Mesangial cell (primary cell): ENCODE data around the gene DNAJA4.

- RAMPAGE, long total RNA: no peak
Measured at GRCh38 chr15:77758584-77759156, 126.0 kb upstream of the LINGO1 start.

- RAMPAGE, long total RNA: no peak
Measured at GRCh38 chr15:77782025-77782549, 149.4 kb upstream of the LINGO1 start.

GRCh38 chr15:78002803-78003822 is 74.4 kb downstream of the TBC1D2B start:
- RAMPAGE, long total RNA: no peak

- RAMPAGE, long total RNA: no peak
Measured at GRCh38 chr15:78007827-78008566, 69.5 kb downstream of the TBC1D2B start.

GRCh38 chr15:78012591-78013531 is 64.7 kb downstream of the TBC1D2B start:
- RAMPAGE, long total RNA: no peak

DNA sequence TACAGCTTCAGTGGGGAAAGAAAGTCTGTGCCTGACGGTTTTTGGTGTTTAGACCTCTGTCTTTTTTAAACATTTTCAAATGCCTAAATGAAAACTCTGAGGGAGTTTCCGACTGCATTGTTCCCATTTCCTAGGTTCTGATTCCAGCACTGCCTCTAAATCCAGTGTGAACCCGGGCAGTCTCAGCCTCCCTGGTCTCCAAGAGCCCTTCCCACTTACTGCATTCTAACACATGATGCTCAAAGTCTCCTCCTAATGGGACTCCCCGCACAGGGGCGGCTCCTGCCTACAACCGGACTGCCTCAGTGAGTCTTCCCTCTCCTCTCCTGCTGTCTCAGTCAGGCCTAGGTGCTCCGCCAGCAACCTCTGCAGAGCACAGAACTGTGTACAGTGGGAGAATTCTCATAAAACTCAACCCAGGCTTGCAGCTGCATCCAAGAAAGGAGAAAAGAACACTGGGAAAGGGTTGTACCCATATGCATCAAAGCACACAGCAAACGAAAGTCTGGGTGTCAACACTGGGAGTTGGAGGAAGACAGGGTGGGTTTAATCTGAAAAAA is 28.9 kb downstream of the TBC1D2B start:
- RAMPAGE, long total RNA: no peak

DNA sequence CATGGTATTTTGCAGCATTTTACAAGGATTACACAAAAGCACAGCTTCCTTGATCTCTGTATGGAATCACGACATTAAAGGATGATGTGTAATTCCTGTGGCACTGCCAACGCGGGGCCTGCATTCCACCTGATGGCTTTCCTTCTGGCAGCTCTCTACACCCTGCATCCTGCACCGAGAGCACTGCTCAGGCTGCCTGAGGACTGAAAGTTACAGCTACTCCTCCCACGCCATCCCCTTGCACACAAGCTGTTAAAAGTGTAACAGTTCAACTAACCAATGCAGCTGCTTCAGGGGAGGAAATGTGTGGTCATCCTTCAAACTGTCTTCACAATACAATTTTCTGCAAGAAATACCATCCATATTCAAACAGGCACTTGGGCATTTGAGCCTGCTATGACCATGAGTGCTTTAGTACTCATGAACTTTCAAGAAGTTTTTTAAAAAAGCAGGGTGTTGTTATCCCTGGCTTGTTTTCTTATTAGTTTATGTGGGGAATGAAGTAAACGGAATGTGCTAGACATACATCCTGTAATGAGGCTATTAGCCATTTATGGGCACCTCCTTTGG is 27.4 kb downstream of the TBC1D2B start:
- RAMPAGE, long total RNA: no peak

DNA sequence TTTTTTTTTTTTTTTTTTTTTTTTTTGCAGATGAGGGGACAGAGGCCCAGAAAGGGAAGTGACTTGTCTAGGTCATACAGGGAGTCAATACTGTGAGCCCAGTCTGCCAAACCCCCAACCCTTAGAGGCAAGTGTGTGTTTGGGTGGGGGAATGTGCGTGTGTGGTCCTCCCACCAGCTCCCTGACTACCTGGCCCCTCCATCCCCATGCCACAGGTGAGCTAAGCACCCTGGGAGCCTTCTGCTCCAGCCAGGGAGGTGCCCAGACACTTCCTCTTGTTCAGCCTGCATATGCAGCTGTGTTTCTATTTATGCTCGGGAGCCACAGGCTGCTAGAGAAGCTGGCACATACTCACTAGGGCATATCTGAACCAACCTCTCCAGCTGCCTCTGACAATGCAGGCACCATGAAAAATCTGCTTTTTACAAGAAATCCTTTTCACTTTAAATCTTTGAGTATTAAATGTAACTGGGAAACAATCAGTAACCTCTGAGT is 20.8 kb downstream of the TBC1D2B start:
- RAMPAGE, long total RNA: no peak

GRCh38 chr15:78263983-78264969 is at the start of gene DNAJA4:
TSS of gene DNAJA4 (plus strand) at chr15:78264562.
- RAMPAGE, long total RNA: start-site peak on the plus strand at chr15:78264258-78264392, 10 reads; start-site peak on the plus strand at chr15:78264480-78264567, 22 reads

- RAMPAGE, long total RNA: no peak
Measured at GRCh38 chr15:78268551-78269308, 4.4 kb downstream of the DNAJA4 start.

DNA sequence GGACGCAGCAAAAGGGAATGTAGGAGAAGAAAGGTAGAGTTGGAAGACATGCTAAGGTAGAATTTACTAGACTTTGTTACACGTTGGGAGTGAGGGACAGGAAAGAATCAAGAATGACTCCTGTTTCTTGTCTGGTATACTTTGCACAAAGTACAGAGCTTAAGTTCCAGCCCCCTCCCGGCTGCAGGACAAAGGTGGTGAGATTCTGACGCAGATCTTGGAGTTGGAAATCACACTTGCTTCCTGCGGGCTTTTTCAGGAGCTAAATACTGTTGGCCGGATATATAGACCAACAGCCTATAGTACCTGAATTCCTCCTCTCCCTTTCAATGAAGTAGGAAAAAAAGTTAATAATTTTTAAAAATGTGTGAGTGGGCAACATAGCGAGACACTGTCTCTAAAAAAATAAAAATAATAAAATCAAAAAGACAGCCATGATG is 979 bp downstream of the HYKK start:
- RAMPAGE, long total RNA: no peak

- RAMPAGE, long total RNA: no peak
Measured at GRCh38 chr15:78539596-78540170, 561 bp upstream of the PSMA4 start.

DNA sequence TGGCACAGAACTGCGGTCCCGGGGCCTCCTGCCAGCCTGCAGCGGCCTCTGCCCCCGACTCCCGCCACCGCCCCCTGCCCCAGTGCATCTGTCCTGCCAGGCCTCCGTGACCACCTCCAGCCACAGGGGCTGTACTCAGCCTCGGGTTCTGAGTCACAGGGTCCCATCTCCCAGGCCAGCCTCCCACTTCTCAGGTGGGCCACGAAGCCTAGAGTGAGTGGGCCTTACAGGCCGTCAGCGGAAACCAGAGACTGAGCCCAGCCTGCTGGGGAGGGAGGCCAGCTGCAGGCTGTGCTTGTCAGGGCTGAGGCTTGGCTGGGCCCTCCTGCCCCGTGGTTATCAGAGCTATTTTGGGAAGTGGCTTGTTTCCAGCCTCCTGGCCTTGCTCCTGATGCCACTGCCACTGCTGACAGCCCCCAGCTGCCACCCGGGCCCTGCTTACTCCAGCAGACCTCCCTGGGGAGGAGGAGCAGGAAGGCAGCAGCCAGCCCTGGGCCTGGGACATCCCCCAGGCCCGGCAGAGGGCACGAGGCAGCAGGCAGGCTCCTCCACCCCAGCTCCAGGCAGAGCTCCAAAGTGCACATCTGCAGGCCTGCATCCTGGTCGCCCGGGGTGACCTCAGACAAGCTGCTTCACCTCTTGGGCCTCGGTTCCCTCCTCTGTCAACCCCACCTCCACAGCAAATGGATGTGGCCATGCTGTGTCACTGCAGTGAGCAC is 51.2 kb downstream of the ADAMTS7 start:
- RAMPAGE, long total RNA: no peak

- RAMPAGE, long total RNA: no peak
Measured at GRCh38 chr15:78798242-78798715, 13.0 kb downstream of the ADAMTS7 start.

DNA sequence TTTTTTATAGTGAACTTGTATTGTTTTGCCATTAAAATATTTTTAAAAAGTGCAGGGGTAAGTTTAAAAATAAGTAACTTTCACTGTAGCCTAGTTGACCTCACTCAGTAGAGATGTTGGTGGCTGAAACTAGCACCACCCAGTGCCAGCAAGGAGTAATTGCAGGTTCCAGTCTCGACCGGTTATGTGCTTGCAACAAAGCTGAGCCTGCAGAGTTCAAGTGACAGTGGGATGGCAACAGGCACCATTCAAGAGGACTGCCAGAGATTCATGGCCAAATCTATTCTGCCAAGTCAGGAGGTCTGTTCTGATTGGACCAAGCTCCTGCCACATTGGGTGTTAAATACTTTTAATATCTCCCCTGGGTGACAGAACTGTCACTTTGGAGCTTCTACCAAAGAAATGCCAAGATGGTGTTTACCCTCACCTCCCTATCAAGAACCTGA is 2.7 kb downstream of the ADAMTS7 start:
- RAMPAGE, long total RNA: no peak

- RAMPAGE, long total RNA: no peak
Measured at GRCh38 chr15:78850821-78851370, 21.8 kb upstream of the MORF4L1 start.

GRCh38 chr15:78872087-78872399 is 647 bp upstream of the MORF4L1 start:
- RAMPAGE, long total RNA: no peak

DNA sequence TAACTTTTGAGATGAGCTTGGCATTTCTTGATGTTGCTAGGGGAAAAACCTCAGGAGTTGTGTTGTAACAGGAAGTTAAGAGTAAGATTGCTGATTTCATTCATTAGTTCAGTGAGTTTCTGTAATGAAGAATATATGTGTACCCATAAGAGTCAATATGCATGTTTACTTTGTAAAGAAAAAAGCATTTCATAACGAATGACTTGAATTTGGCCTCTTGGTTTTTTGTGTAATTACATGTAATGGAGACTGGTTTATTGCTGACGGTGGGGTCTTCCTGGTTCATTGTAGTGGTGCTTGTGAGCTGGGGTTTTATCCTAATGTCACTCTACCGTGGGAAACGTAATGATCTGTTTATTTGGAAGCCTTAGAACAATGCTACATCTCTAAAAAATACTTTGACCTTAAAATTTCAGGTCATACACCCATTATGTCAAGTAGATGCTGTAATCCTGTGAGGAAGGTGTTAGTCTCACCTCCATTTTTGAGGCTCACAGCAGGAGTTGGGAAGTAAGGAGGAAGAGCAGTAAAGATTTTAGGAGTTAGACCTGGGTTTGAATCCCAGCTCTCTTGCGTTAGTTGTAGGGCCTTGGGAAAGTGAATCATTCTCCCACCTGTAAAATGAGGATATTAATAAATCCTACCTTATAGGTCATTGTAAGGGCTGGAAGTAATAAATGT is 32.3 kb downstream of the CTSH start:
- RAMPAGE, long total RNA: no peak

DNA sequence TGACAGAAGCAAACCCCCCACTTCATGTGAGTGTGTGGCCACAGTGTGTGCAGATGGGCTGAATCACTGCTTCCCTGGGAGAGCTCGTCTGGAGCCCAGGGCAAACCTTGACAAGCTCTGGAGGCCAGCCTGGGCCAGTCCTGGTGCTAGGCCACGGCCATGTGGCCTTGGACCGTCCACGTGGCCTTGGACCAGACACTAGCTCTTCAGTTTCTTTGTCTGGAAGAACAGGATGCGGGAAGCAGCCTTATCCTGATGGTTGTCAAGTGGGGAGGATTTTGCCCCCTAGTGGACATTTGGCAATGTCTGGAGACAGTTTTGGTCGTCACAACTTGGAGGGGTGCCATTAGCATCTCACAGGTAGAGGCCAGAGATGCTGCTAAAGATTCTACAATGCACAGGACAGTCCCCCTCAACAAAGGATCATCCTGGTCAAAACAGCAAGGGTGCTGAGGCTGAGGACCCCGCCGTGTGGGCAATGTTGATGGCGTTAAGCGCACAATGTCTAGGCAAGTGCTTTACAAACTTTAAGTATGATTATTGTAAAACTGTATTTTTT is 34.8 kb upstream of the CTSH start:
- RAMPAGE, long total RNA: no peak

GRCh38 chr15:79344306-79345083 is 33.6 kb downstream of the TMED3 start:
- RAMPAGE, long total RNA: no peak